GM12878 (cell line): ENCODE measurements around a stretch of chr14.

DNA sequence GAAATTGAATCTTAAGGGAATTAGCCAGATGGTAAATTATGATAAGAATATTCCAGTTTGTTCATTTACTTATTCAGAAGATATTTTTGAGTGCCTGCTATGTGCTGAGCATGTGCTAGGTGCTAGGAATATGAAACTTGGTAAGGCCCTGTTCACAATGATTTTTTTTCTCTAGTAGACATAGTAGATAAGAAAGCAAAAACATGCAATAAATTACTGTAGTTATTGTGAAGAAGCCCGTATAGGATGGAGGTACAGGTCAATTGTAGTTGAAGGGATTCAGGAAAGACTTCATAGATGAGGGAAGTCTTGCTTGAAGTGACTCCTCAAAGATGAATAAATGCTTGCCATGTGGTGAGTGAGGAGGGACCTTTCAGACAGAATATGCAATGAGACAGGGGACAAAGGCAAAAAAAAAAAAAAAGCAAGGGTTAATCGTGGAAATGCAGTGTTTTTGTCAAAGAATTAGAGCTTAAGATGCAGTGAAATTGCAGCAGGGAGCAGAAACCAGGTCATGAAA lies 75.9 kb downstream of the KIAA0586 start:
- RAMPAGE, long total RNA = no peak
- RRBS, 2 experiments = no CpG with 5 or more reads among the region's 2 CpGs
CAGE:
- cytosol, long polyA minus RNA = no peak
- cytosol, long polyA plus RNA = no peak
- long polyA plus RNA = no peak
- nucleolus, long total RNA = no peak
- nucleus, long polyA plus RNA = no peak
- nucleus, long total RNA = no peak

DNA sequence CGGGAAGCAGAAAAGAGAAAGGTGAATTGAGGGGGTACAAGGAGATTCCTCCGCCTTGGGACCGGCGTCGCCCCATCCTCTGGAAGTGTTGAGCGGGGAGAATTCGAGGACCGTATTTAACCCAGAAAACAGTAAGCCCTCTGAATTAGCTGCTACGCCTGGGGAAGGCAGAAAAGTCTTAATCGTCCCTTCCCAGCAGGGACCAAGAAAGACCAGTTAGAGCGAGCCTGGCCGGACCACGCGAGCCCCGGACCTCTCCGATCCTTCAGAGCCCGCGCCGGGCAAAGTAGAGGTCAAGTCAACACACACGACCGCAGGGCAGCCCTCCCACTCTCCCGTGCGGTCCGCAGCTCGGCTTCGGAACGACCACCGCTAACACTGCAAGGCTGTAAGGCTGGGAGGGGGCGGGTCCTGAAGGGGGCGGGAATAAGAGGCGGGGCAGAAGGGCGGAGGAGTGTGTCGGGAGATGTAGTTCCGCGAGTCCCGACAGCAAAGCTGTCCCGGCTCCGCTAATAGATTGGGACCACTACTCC lies 353 bp upstream of the DAAM1 start:
- RAMPAGE, long total RNA = no peak
- RRBS, 2 experiments = 0% methylated on average over 2 of the region's 38 CpGs; no CpG with 5 or more reads in 1 of the 2 experiments
CAGE:
- cytosol, long polyA minus RNA = no peak
- cytosol, long polyA plus RNA = no peak
- long polyA plus RNA = no peak
- nucleolus, long total RNA = no peak
- nucleus, long polyA plus RNA = no peak
- nucleus, long total RNA = no peak

DNA sequence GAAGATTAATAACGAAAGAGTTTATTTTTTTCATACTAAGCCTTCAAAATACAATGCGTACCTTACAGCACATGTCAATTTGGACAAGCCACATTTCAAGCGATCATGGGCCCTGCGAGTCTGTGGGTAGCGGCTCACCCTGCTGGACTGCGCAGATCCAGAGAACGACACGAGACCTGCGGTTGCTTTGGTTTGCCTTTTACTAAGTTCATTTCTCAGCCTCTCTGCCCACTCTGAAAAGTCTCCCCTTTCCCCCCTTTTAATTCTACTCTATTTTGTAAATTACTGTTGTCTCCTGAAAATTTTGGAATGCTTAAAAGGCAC lies 48.5 kb upstream of the RTN1 start:
- RAMPAGE, long total RNA = no peak
- RRBS, 2 experiments = no CpG with 5 or more reads among the region's 9 CpGs
CAGE:
- cytosol, long polyA minus RNA = no peak
- cytosol, long polyA plus RNA = no peak
- long polyA plus RNA = no peak
- nucleolus, long total RNA = no peak
- nucleus, long polyA plus RNA = no peak
- nucleus, long total RNA = no peak

DNA sequence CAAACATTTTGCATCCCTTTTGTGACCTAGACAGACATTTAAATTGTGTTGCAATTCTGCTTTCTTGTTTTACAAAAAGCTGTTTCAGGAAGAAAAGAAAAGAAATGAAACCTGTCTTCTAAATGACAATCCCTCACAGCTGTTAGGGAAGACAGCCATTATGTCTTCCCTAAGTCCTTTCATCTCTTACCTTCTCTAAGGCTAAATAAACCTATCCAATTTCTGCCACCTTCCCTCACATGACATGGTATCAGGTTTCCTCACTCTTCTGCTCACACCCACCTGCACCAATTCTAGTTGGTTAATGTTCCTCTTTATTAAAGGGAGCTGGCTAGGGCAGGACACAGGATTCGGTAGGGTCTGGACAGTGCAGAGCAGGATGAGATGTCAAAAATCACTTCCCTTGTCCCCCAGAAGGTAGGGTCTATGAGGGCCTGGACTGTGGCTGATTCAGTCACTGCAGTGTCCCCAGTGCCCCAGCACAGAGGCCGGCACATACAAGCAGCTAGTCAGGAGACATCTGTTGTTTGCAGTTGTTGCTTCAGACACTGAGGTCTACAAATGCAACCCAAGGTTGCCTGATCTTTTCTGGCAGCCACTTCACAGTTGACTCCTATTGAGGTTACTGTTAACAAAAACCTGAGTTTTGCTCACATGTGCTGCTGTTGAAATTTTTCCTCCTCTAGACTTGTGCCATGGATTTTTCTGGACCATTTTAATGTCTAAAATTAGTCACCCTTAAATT lies 3.7 kb downstream of the DHRS7 start:
- RAMPAGE, long total RNA = no peak
- RRBS, 2 experiments = no CpG with 5 or more reads among the region's 2 CpGs
CAGE:
- cytosol, long polyA minus RNA = no peak
- cytosol, long polyA plus RNA = no peak
- long polyA plus RNA = no peak
- nucleolus, long total RNA = no peak
- nucleus, long polyA plus RNA = no peak
- nucleus, long total RNA = no peak

GRCh38 chr14:60194844-60195296 lies 29.7 kb upstream of the DHRS7 start:
- RAMPAGE, long total RNA = no peak
- RRBS, 2 experiments = no CpG with 5 or more reads among the region's 4 CpGs
CAGE:
- cytosol, long polyA minus RNA = no peak
- cytosol, long polyA plus RNA = no peak
- long polyA plus RNA = no peak
- nucleolus, long total RNA = no peak
- nucleus, long polyA plus RNA = no peak
- nucleus, long total RNA = no peak

- RAMPAGE, long total RNA = no peak
- RRBS, 2 experiments = no CpG with 5 or more reads among the region's 4 CpGs
CAGE:
- cytosol, long polyA minus RNA = no peak
- cytosol, long polyA plus RNA = no peak
- long polyA plus RNA = no peak
- nucleolus, long total RNA = no peak
- nucleus, long polyA plus RNA = no peak
- nucleus, long total RNA = no peak
These were observed 24.1 kb downstream of the PPM1A start for GRCh38 chr14:60272891-60273780.

- RAMPAGE, long total RNA = no peak
- RRBS, 2 experiments = 8 to 75% methylated on average over 17 to 21 of the region's 74 CpGs
CAGE:
- cytosol, long polyA minus RNA = no peak
- cytosol, long polyA plus RNA = no peak
- long polyA plus RNA = no peak
- nucleolus, long total RNA = no peak
- nucleus, long polyA plus RNA = no peak
- nucleus, long total RNA = no peak
These were observed 5.6 kb downstream of the SIX6 start for GRCh38 chr14:60514271-60515308.

- RAMPAGE, long total RNA = no peak
- RRBS, 2 experiments = no CpG with 5 or more reads among the region's 11 CpGs
CAGE:
- cytosol, long polyA minus RNA = no peak
- cytosol, long polyA plus RNA = no peak
- long polyA plus RNA = no peak
- nucleolus, long total RNA = no peak
- nucleus, long polyA plus RNA = no peak
- nucleus, long total RNA = no peak
These were observed 32.7 kb downstream of the SIX1 start for GRCh38 chr14:60616458-60617144.

- RAMPAGE, long total RNA = no peak
- RRBS, 2 experiments = no CpG with 5 or more reads among the region's 12 CpGs
CAGE:
- cytosol, long polyA minus RNA = no peak
- cytosol, long polyA plus RNA = no peak
- long polyA plus RNA = no peak
- nucleolus, long total RNA = no peak
- nucleus, long polyA plus RNA = no peak
- nucleus, long total RNA = no peak
These were observed 5.8 kb downstream of the SIX1 start for GRCh38 chr14:60643498-60643840.

DNA sequence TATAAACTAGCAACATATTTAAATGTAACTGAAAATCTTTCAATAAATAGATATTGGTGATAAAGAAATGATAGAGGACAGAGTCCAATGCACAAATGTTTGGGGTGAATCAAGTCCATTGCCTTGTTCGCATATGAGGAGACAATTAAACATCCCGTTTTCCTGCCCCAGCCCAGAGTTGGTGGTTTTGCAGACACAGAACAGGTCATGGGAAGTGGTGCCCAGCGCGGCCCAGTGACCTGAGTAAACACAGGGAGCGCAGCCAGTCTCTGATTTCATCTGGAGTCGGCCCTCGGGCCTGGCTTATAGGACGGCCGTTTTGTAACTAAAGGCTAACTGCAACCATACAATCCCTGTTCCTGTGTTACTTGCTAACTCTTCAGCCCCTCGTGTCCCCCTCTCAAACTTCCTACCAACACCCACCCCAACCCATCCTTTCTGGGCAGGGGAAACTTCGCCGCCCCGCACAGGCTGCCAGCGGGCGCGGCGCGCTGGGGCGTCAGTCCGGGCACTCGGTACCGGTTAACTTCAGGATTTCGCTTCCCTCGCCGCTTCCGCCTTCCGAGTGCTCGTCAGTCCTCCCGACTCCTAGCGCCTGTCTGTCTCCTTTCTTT lies 2.2 kb downstream of the SIX1 start:
- RAMPAGE, long total RNA = no peak
- RRBS, 2 experiments = no CpG with 5 or more reads among the region's 30 CpGs
CAGE:
- cytosol, long polyA minus RNA = no peak
- cytosol, long polyA plus RNA = no peak
- long polyA plus RNA = no peak
- nucleolus, long total RNA = no peak
- nucleus, long polyA plus RNA = no peak
- nucleus, long total RNA = no peak

GRCh38 chr14:60652755-60653474 lies 3.6 kb upstream of the SIX1 start:
- RAMPAGE, long total RNA = no peak
- RRBS, 2 experiments = 9% methylated on average over 2 of the region's 38 CpGs; no CpG with 5 or more reads in 1 of the 2 experiments
CAGE:
- cytosol, long polyA minus RNA = no peak
- cytosol, long polyA plus RNA = no peak
- long polyA plus RNA = no peak
- nucleolus, long total RNA = no peak
- nucleus, long polyA plus RNA = no peak
- nucleus, long total RNA = no peak

GRCh38 chr14:60656660-60657772 lies 7.7 kb upstream of the SIX1 start:
- RAMPAGE, long total RNA = no peak
- RRBS, 2 experiments = 2 to 3% methylated on average over 42 to 59 of the region's 103 CpGs
CAGE:
- cytosol, long polyA minus RNA = no peak
- cytosol, long polyA plus RNA = no peak
- long polyA plus RNA = no peak
- nucleolus, long total RNA = no peak
- nucleus, long polyA plus RNA = no peak
- nucleus, long total RNA = no peak

GRCh38 chr14:60753217-60753869 lies 18.8 kb downstream of the MNAT1 start:
- RAMPAGE, long total RNA = no peak
- RRBS, 2 experiments = no CpG with 5 or more reads among the region's 3 CpGs
CAGE:
- cytosol, long polyA minus RNA = start-site peak on the plus strand at chr14:60753288-60753296, 27 reads
- cytosol, long polyA plus RNA = no peak
- long polyA plus RNA = no peak
- nucleolus, long total RNA = no peak
- nucleus, long polyA plus RNA = no peak
- nucleus, long total RNA = no peak

- RAMPAGE, long total RNA = no peak
- RRBS, 2 experiments = no CpG with 5 or more reads among the region's 1 CpG
CAGE:
- cytosol, long polyA minus RNA = no peak
- cytosol, long polyA plus RNA = no peak
- long polyA plus RNA = no peak
- nucleolus, long total RNA = no peak
- nucleus, long polyA plus RNA = no peak
- nucleus, long total RNA = no peak
These were observed 3.9 kb downstream of the TMEM30B start for GRCh38 chr14:61277201-61277672.

DNA sequence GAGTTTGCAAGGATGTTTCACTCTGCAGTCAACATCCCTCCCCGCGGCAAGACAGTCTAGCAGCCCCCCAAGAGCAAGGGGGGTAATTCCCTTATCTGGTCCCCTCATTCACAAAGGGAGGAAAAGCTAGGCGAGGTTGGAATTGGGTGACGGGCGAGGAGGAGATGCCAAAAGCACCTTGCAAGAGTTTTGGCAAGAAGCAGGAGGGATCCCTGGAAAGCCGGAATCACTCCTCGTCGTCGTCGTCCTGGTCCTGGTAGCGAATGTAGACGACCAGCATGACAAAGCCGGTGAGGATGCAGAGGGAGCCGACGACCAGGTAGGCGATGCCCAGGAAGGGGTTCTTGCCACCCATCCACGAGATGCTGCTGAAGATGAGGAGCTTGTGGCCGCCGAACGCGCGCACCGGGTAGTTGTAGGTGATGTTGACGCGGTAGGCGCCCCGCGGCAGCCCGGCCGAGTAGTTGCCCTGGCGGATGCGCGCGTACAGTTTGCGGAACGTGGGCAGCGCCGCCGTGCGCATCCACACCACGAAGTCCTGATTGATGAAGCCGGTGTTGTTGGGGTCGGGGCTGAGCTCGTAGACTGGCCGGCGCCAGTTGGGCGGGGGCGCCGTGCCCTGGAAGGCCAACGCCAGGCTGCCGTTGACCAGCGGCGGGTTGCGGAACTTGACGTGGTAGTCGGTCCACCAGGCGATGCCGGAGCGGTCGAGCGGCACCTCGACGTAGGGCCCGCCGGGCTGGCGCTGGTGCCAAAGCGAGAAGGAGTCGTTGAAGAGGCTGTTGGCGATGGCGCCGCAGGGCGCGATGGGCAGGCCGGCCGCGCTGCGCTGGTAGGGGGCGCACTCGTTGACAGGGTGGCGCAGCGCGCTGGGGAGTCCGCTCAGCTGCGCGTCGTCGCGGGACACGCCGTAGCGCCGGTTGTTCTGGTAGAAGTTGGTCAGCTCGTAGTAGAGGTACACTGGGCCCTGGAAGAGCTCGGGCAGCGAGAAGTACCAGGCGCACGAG lies 969 bp downstream of the TMEM30B start:
- RAMPAGE, long total RNA = no peak
- RRBS, 2 experiments = 41 to 44% methylated on average over 35 to 68 of the region's 97 CpGs
CAGE:
- cytosol, long polyA minus RNA = no peak
- cytosol, long polyA plus RNA = no peak
- long polyA plus RNA = no peak
- nucleolus, long total RNA = no peak
- nucleus, long polyA plus RNA = no peak
- nucleus, long total RNA = no peak

DNA sequence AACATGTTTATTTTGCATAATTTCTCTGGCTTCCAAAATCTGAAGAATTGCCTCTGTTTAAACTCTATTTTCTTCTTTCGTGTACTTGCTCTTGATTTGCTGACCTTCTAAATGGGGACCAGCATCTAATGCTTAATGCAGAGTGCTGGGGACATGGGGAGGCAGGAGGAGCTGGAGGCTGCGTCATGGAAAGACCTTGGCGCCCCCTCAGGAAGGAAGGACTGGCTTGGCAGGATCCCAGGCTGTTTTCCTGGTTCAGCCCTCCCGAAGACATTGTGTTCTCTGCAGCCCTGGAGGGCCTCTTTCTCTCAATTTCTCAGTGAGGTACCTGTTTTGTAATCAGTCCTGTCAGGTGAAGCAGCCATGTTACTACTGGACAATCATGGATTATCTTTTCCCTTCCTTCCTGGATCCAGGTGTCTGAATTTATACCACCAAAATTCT lies 5.5 kb downstream of the PRKCH start:
- RAMPAGE, long total RNA = no peak
- RRBS, 2 experiments = no CpG with 5 or more reads among the region's 4 CpGs
CAGE:
- cytosol, long polyA minus RNA = no peak
- cytosol, long polyA plus RNA = no peak
- long polyA plus RNA = no peak
- nucleolus, long total RNA = no peak
- nucleus, long polyA plus RNA = no peak
- nucleus, long total RNA = no peak

GRCh38 chr14:61334774-61335423 lies 13.5 kb downstream of the PRKCH start:
- RAMPAGE, long total RNA = no peak
- RRBS, 2 experiments = no CpG with 5 or more reads among the region's 5 CpGs
CAGE:
- cytosol, long polyA minus RNA = no peak
- cytosol, long polyA plus RNA = no peak
- long polyA plus RNA = no peak
- nucleolus, long total RNA = no peak
- nucleus, long polyA plus RNA = no peak
- nucleus, long total RNA = no peak

DNA sequence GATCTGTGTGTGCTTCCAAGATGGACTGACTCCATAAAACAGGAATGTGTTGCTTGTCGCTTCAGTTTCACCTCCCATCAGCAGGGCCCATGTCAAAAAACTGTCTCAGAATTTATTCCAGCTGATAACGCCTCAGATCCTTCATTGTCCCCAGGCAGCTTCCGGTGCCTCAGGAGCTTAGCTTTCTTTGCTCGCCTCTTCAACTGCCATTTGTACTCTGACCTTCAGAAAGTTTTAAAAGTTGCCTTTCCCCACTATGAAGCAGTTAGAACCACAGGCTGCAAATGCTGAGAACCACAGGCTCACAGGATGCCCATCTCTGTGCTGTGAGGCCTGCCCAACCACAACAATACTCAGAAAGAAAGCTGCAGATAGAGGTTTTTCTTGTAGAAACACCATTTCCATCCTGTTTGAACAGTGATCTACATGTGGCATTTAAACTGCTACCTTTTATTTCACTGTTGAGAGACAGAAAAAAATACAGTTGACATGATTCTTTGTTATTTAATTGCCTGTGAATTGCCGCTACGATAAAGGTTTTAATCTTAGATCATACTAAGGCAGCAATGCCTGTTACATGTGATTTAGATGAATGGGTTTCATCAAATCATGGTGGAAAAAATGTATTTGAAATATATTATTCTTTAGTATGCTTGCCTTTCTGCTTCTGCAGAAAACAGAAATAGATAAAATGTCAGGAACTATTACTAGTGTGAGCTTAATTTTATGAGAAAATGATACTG lies 131.2 kb downstream of the PRKCH start:
- RAMPAGE, long total RNA = no peak
- RRBS, 2 experiments = no CpG with 5 or more reads among the region's 6 CpGs
CAGE:
- cytosol, long polyA minus RNA = no peak
- cytosol, long polyA plus RNA = no peak
- long polyA plus RNA = no peak
- nucleolus, long total RNA = no peak
- nucleus, long polyA plus RNA = no peak
- nucleus, long total RNA = no peak

- RAMPAGE, long total RNA = no peak
- RRBS, 2 experiments = no CpG with 5 or more reads among the region's 5 CpGs
CAGE:
- cytosol, long polyA minus RNA = no peak
- cytosol, long polyA plus RNA = no peak
- long polyA plus RNA = no peak
- nucleolus, long total RNA = no peak
- nucleus, long polyA plus RNA = no peak
- nucleus, long total RNA = no peak
These were observed 151.7 kb downstream of the PRKCH start for GRCh38 chr14:61472804-61473674.

DNA sequence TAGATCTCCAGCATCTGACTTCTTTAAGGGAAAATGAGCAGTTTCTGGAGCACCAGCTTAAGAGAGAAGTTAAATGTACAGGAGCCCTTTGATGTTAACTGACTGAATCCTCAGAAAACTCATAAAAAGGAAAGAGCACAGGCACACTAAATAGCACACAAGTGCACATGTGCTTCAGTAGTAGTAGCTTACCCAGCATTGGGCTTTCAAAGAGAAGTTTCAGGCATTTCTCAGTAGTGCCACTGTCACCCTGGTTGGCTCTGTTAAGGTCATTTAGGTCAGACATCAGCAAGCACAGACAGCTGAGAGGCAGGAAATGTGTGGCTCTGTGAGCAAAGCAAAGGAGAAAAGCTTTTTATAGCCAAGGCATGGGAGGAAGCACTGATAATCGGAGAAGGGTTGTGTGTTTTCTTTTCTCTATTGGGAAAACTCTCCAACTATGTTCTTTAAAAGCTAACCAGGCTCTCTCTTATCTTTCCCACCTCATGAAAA lies 96.3 kb upstream of the HIF1A start:
- RAMPAGE, long total RNA = no peak
- RRBS, 2 experiments = no CpG with 5 or more reads among the region's 1 CpG
CAGE:
- cytosol, long polyA minus RNA = no peak
- cytosol, long polyA plus RNA = no peak
- long polyA plus RNA = no peak
- nucleolus, long total RNA = no peak
- nucleus, long polyA plus RNA = no peak
- nucleus, long total RNA = no peak